Myometrial cell (primary cell): ENCODE data around the gene KMT5B.

- RAMPAGE, long total RNA = no peak
Measured at GRCh38 chr11:68081137-68082294, 39.7 kb downstream of the CHKA start.

GRCh38 chr11:68082295-68082920 is 38.8 kb downstream of the CHKA start:
- RAMPAGE, long total RNA = no peak

DNA sequence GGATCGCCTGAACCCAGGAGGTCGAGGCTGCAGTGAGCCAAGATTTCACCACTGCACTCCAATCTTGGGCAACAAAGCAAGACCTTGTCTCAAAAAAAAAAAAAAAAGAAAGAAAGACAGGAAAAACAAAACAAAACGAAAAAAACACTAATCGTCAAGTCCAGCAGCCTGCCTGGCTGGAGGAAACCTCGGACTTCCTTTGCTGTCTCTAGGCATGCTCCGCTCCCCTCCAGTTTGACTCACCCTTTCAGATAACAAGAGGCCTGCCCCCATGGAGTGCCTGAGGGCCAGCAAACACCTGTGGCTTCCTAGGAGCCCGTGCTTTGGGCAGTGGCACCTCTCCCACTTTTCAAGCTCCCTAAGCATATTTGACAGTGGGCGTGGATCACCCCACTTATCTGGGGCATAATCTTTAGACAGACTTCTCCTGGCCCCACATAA is 28.9 kb upstream of the CHKA start:
- RAMPAGE, long total RNA = no peak

GRCh38 chr11:68159115-68159488 is 37.9 kb upstream of the CHKA start:
- RAMPAGE, long total RNA = no peak

DNA sequence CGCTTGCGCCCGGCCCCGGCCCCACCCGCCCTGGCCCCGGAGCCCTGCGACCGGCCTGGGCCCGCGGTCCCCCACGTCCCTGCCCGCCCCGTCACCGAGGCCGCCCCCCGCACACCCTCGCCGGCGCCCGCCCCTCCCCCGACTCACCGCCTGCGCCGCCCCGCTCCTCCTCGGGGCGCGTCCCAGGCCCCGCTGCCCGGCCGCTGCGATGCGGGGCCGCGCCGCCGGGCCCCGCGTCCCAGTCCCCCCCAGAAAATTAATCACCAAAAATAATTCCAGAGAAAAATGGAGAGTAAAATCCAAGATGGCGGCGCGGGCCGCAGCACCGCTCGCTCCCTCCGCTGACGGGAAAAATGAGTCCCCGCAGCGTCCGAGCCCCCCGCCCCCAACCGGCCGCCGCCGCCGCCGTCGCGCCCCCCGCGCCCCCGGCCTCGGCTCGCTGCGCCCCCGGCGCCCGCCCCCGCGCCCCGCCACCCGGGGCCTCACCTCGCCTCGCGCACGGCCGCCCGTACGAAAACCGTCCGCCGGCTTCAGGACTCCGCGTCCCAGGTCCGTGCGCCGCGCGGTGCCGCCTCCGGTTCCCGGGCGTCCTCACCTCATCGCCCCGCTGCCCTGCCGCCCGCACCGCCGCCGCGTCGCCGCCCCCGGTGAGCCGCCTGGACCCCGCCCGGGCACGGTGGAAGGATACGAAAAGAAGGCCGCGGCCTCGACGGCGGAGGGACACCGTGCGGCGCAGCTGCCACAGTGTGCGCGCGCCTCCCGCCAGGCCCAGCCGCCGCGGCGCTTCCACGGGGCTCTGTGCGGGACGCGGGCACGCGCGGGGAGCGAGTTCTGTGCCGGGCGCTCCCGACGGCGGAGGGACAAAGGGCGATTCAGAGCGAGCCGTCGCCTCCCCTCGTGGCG is at the start of gene KMT5B:
TSS of gene KMT5B (minus strand) at position 306 of the 903 bp plus-strand sequence.
- RAMPAGE, long total RNA = no peak

DNA sequence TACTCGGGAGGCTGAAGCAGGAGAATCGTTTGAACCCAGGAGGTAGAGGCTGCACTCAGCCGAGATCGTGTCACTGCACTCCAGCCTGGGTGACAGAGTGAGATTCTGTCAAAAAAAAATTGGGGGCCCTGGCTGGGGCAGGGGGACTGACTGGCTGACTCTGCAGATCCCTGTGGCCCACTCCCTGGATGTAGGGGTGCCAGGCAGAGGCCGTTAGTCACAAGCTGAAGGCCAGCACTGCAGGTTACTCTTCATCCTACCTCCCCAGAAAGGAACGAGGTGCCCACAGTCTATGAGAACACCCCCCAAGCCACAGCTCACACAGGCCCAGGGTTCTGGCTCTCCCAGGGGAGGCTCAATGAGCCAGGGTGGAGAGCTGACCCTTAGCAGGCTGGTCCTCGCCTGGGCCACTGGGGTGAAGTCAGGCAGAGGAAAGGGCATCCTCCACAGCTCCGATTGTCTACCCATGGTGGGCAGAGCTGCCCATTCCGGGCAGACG is 12.6 kb downstream of the C11orf24 start:
- RAMPAGE, long total RNA = no peak

DNA sequence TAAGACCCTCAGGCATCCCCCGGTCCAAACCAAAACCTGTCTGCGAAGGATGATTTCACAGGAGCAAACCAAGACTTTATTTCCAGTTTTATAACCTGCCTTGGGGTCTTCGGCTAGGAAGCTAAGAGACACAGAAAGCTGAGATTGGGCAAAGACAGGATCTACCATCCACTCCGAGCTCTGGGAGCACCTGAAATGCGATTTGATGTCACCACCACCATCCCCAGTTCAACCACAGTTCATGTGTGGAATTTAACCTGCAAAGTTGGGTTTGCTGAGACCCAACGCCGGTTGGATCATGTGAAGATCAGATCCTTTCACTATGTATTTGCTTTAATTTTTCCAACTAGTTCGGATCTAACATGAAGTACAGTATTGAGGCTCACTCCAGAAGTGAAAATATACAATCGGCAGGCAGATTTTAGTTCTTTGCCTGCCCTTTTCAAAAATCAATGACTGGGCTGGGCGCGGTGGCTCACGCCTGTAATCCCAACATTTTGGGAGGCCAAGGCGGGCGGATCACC is 1.3 kb upstream of the C11orf24 start:
- RAMPAGE, long total RNA = no peak

- RAMPAGE, long total RNA = no peak
Measured at GRCh38 chr11:68542567-68543211, 82.1 kb downstream of the PPP6R3 start.

- RAMPAGE, long total RNA = no peak
Measured at GRCh38 chr11:68781600-68782298, 30.4 kb upstream of the TESMIN start.

GRCh38 chr11:68807404-68807748 is 34.3 kb downstream of the CPT1A start:
- RAMPAGE, long total RNA = no peak

DNA sequence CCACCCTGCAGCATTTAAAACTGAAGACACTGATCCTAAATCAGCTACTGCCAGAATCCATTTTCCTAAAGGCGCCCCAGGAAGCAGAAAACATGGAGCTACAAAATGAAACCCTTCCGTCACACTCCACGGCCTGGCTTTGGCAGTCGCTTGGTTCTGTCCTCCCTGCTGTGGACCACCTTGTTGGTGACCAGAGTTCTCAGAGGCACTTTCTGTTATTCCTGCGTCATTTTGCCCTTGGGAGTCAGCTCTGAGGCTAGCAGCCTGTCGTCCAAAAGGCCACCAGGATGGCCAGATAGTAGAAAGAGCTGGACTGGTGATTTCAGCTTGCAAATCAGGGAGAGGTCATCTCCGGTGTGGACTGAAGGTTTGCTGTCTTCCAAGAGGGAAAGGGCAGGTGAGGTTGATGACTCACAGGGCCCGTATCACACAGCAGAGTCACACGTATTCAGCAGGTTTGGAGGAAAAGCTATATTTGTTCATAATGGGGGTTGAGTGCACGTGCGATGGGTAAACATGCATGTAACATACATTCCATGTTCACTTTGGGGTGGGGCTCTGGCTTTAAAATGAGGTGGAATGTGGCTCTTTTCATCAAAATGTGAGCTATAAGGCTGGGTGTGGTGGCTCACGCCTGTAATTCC is 25.7 kb downstream of the MRPL21 start:
- RAMPAGE, long total RNA = no peak

DNA sequence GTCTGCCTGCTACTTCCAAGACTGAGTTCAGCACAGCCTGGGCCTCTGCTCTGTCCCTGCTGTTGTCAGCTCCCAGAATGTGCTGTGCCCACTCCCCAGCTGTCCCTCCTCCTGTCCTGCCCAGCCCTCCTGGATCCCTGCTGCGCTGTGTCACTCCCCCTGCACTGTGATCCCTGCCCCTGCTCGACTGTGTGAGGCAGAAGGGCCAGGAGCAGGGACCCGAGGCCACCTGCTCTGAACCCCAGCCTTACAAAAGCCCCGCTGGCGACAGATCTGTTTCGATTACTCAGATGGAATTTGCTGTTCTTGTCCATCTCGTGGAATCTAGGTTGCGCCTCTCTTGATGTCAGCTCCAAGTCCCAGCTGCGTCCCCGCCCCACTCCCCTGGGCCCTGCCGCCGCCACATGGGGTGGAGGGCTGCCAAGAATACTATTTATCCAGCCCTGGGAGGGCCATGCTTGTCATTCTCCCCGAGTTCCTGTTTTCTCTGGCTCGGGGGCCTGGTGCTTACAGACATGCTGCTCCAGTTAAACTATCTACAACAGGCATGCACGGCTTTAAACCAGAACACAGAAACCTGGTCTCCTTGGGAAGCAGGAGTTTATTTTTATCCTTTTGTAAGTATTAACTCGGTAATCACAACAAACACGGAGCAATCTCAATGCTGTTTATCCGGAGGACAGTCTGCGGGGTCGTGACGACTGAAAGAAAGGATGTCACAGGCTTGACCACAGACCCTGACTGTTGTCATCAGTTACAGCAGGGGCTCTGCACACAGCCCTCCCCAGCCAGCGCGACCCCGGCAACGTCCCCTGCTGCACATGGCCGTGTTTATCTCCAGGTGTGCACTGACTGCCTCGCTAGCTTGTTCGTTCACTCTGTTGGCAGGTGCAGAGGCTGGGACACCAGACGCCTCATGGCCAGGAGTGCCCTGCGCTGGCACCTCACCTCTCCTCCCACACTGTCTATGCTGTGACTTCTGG is 12.6 kb downstream of the MRPL21 start:
- RAMPAGE, long total RNA = no peak

GRCh38 chr11:68914771-68915106 is 11.0 kb downstream of the IGHMBP2 start:
- RAMPAGE, long total RNA = no peak

DNA sequence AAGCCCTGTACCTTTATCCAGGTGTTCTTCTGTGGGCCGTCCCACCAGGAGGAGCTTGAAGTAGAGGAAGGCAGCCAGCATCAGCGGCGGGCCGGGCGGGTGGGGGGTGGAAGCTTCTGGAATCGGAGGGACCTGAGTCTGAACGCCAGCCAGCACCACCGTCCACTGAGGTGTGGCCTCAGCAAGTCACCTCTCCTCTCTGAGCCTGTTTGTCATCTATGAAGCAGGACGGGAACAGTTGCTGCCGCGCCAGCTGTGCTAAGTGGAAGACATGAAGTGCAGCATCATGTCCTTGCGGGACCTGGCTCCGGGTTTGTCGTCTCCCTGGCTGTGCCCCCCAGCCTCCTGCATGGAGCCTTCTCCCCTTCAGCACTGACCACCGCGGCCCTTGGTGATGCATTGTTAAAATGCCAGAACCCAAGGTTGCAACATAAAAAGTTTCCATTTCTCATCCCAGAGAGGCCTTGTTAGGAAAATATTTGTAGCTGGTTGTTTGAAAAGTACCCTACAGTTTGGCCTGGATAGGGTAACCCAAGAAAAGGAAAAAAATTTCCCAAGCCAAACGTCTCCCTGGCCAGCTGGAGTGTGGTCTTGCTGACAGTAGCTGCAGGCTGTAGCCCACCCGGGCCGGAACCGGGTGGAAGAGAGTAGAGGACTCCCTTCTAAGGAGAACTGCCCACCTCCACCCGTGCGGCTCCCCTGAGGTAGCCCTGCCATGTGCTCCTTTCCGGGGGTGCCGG is 38.2 kb downstream of the IGHMBP2 start:
- RAMPAGE, long total RNA = no peak

DNA sequence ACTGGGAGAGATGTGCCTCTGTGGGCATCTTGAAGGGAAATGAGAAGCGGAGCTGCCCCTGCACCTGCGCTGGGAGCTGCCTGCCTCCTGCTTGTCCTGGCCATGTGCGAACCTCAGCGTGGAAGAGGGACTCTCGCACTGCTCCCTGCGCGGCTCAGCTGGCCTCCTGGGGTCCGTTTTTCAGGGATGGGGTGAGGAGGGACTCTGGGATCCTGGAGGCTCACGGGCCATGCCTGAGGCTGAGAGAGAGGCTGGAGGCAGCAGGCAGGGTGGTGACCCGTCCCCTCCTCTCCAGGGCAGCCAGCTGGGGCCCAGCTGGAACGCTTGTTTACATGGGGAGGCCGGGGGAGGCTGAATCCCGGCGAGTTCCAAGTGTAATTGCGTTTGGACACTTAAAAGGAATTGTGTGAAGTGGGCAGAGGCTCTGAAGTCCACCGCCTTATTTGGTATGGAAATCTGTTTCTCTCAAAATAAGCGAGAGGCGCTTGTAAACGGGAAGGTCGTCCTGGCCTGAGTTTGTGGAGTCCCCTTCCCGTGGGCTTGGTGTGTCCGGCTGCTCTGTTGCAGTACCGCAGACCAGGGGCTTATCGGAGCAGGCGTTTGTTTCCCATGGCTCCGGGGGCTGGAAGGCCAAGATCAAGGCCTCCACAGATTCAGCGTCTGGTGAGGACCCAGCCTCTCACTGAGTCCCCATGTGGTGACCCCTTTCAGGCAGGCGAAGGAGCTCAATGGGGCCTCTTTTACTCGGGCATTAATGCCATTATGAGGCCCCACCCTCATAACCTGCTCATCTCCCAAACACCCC is 1.3 kb upstream of the MRGPRF start:
- RAMPAGE, long total RNA = no peak

DNA sequence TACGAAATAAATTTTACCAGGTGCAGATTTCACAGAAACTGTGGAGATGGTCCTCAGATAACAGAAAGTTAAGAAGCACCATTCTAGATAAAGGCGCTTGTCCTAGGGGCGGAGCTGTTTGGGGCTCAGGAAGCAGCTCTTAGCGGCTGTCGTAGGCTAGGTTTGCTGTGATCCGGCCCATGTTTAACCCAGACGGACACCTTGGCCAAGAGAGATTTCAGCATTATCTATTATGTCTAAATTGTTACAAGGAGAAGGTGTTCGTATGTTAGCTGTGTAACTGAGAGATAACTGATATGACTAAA is 25.7 kb downstream of the TPCN2 start:
- RAMPAGE, long total RNA = no peak

- RAMPAGE, long total RNA = no peak
Measured at GRCh38 chr11:69094359-69095408, 46.0 kb downstream of the TPCN2 start.

GRCh38 chr11:69151735-69152188 is 4.0 kb upstream of the SMIM38 start:
- RAMPAGE, long total RNA = no peak

- RAMPAGE, long total RNA = no peak
Measured at GRCh38 chr11:69153889-69154215, 1.9 kb upstream of the SMIM38 start.

- RAMPAGE, long total RNA = no peak
Measured at GRCh38 chr11:69155090-69155801, 489 bp upstream of the SMIM38 start.